Rectum (tissue), 1 donor: ENCODE data around the gene CORO7.

DNA sequence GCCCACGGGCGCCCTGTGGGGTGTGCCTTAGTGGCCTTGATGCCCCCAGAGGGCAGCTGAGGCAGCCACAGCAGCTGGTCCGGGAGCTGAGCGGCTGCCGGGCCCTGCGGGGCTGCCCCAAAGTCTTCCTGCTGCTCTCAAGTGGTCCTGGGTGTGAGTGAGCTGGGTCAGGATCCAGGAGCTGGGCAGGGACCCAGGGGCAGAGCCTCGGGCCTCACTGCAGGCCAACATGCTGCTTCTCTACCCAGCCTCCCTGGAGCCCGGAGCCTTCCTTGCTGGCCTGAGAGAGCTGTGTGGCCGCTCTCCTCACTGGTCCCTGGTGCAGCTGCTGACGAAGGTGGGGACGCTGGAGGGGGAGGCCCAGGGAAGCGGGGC lies 9.7 kb downstream of the ZNF213 start:
- PRO-cap: no peak

- PRO-cap: no peak
Observed at GRCh38 chr16:3159841-3160455, 25.1 kb downstream of the ZNF213 start.

DNA sequence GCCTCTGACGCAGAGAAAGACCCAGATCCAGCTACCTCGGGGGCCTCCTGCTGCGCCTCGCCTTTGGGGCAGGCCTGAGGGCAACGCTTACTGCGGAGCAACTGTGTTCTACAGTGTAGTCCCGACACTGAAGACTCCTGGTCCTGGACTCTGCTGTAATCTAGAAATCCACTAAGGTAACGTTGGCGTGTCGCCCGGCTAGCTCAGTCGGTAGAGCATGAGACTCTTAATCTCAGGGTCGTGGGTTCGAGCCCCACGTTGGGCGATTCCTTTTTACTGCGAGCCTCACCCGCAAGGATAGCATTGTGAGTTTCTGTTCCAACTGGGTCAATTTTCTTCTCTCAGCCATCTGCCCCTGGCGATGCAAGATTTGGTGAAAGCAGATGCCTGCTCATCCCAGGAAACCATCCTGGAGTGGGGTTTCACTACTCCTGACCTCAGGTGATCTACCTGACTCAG lies 40.7 kb downstream of the ZNF213 start:
- PRO-cap: no peak

DNA sequence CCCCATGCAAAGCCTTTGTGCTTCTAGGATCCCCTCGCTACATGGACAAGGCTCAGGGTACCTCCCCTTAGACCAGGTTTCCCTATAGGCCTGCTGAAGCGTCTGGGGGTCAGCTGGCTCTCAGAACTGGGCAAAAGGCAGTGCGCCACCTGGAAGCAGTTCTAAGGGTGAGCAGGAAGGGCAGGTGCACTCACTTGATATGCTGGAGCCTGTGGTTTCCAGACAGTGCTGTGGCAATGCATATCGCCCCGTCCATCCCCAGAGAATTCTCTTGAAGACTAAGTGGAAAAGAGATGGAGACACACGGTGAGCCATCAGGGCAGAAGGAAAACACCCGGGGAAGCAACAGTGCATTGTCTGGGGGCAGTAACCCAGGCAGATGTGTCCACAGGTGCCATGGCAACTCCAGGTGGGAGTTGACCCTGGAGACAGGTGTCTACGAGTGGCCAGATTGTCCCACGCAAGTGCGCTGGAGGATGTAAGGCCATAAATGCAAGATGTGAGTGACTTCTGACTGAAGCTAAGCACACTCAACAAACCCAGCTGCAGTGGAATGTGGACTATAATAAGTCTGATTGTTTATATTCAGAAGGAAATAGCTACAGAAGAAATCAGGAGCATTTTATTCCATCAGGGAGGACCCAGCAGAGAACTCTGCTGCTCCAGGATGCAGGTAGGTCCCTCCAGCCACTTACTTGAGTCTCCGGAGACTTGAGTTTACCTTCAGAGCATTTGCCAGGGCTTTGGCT lies 35.0 kb downstream of the NLRC3 start:
- PRO-cap: no peak

GRCh38 chr16:3655228-3655535 lies 691 bp downstream of the DNASE1 start:
- PRO-cap: no peak

- PRO-cap: unidirectional peak, minus-strand start at chr16:3656183; bidirectional peak, plus-strand start at chr16:3656582, minus-strand start at chr16:3656287
Observed at GRCh38 chr16:3655591-3656491, 1.4 kb downstream of the DNASE1 start.

DNA sequence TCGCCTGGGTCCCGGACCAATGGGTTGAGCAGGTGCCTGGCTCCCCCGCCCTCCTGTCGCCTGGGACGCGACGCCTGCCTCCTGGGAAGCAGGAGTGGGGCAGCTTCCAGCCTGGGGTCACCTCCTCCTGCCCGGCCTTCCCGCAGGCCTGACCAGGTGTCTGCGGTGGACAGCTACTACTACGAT lies 1.9 kb downstream of the DNASE1 start:
- PRO-cap: bidirectional peak, plus-strand start at position 91 of the sequence, minus-strand start outside the sequence

DNA sequence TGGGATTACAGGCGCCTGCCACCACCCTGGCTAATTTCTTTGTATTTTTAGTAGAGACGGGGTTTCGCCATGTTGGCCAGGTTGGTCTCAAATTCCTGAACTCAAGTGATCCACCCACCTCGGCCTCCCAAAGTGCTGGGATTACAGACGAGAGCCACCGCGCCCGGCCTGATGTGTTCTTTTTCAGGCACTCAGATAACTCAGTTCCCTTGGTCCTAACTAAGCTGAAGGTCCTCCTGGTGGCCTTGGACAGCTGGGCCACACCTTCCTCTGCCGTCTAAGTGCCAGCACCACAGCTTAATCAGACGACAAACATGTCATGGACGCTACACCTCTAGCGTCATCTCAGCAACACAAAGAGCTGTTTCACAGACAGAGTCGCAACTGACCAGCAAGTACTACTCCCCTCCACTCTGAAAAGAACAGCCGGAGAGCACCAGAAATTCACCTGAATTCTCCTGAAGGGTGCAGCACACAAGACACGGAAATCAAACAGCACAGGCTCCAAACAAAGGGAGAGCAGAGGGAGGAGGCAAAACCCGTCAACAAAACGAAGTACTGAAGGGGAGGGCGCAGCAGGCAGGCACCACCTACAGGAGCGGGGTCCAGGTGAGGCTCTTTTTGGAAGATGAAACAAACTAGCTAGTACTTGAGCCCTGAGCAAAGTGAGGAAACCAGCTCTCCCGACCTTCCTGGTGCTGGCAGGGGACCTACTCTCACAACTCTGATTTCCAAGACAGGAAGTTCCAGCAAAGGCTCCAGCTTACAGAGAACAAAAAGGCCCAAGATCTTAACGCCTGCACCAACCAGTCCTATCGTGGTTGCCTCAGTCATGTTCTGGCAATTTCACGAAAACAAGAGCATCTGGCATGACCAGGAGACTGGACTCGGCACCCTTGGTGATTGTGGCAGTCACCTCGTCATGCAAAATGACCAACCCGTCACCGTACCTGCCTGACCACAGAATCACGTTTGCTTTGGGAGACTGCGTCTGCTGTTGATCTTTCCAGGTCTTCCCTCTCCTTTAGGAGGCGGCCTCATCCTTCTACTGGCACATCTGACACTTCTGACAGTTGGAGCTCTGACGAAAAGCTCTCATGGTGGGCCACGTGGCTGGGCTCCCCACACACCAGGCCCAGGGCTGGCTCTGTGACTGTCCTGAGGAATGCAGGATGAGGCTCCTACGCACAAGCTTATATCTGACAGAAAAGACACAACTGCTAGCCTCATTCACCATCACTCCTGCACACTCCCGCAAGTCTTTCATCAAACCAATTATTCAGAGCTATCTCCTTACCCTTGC lies 4.1 kb downstream of the TRAP1 start:
- PRO-cap: no peak

DNA sequence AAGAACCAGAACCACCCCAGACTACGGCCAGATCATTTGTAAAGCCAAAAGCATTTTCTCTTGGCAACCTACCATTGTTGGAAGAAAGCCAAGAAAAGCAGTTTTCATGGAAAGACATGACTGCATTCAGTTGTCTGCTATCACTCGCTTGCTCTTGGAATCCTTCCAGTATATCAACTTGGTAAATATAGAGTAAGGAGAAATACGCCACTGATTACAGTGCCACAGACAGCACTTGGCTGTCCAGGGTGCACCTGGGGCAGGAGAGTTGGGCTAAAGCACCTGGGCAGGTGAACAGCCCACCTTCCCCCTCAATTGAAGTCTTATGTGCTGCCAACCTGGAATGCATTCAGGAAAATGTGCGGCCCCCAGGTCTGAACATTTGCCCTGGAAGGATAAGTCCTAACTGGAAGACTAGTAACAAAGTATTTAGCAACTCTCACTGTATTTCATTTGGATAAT lies 60.4 kb downstream of the CREBBP start:
- PRO-cap: no peak

DNA sequence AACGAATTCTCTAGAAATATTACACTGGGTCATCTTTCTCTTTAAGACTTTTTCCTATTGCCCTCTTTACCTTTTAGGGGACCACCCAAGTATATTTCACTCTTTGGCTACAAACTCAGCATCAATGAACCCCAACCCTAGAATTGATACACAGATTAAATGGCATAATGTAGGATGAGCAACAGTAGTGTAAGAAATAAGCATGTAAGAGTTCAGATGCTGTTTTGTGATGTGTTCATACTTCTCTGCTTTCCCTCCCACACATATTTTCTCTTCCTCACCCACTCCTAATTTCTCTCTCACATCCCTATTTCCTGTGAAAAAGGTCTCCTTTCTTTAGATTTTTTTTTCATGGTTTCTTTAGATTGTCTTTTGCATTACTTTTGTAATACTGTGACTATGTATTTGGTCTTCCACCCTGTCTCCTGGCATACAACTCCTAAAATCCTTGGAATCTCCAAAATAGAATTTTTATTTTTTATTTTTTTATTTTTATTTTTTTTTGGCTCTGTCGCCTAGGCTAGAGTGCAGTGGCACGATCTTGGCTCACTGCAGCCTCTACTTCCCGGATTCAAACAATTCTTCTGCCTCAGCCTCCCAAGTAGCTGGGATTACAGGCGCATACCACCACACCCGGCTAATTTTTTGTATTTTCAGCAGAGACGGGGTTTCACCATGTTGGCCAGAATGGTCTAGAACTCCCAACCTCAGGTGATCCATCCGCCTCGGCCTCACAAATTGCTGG lies 21.6 kb downstream of the CREBBP start:
- PRO-cap: no peak

DNA sequence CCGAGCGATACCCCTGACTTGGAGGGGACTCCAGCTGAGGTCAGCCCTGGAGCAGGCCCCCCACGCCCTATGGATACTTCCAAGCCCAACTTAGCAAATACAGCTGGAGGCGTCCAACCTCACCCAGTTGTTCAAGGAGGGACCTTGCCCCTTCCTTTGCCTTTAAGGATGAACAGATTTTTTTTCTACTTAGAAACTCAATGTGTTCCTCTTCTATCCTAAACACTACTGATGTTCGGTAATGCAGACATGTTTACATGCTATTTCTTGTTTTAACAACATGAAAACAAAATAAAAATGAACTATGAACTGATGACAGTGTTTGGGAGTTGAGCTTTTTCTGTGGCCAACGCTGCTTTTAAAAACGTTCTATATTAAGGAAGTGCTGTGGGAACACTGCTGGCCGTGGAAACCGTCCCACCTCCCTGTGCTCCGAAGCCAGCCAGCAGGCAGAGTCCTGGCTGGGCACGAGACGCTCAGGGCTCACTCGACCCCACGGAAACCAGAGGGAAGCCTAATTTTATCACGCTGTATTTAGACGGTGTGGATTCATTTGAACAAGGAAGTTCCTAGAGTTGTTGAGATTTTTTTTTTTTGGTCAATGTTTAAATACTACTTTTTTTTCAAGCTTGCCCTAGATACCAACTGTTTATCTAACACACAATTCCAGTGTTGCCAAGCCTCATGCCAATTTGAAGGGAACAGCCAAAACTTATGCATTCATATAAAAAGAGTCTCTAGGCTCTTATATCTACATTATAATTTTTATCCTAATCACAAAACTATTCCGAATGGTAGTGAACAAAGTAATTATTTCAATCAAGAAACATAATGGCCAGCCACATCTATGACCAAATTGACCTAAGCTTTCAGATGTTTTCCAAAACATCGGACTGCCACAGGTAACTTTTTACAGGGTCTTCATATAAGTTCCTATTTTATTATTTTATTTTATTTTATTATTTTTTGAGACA lies 25.8 kb downstream of the ADCY9 start:
- PRO-cap: unidirectional peak, plus-strand start at position 388 of the sequence; unidirectional peak, plus-strand start at position 452 of the sequence

DNA sequence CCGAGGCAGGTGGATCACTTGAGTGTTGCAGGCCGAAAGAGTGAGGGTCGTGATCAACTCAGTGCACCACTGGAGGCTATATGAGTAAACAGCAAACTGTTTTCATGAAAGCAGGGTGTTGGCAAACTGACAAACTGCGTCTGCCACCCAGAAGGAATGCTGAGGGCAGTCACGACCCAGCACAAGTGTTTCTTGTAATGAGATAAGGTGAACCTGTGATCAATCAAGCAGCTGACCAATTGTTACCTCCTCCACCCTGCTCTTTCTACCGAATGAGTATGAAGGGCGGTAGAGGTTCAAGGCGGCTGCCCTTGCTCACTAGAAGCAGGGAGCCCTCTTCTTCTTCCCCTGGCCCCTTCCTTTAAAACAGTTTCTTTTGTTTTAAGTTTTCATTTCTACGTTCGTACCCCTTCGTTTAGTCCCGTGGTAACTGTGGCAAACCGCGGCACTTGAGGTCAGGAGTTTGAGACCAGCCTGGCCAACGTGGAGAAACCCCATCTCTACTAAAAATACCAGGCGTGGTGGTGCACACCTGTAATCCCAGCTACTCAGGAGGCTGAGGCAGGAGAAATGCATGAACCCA lies 5.7 kb upstream of the SRL start:
- PRO-cap: no peak

DNA sequence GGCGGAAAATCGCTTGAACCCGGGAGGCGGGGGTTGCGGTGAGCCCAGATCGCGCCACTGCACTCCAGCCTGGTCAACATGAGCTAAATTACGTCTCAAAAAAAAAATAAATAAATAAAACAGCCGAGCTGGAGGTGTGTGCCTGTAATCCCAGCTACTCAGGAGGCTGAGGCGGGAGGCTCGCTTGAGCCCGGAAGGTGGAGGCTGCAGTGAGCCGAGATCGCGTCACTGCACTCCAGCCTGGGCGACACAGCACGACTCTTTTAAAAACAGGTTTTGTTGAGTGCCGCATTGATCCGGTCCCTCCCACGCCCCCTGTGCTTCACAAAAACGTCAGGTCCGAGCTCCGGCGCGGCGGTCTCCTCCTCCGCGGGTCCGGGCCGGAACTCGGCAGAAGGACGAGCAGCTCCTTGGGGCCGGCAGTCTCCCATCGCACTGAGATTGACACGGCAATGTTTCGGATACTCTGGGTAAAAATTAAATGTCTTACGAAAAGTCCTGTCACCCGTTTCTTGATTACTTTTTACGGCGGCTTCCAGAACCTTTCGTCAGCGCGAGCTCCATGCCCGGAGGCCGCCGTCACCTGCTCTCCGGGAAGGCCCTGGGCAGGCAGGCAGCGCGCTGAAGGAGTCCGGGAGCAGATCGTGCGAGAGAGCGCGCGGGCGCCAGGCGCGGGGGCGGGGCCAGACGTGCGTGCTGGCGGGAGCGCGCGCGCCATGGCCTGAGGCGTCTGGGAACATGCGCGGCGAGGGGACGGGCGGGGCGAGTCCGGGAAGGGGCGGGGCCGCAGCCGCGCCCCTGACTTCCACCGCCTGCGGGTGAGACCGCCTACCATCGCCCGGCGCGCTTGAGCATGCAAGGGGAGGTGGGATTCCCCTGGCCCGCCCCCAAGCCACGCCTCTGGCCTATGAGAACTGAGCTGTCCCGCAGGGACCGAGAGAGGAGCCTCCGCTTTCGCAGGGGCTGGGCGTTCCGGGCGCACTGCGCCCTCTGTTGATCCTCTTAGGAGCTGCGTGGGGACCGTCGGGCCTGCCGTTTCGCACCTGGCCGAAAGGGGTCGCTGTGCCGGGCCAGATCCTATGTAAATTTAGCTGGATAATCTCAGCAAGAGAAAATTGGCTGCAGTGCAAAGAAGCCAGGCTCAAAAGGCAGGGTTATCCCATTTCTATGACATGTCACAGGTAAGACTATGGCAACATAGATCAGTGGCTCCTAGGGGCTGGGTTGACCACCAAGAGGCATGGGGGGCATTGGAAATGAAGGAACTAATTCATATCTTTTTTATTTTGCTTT lies 11.7 kb upstream of the SRL start:
- PRO-cap: bidirectional peak, plus-strand start at position 393 of the sequence, minus-strand start at position 437 of the sequence; bidirectional peak, plus-strand start at position 640 of the sequence, minus-strand start at position 585 of the sequence; bidirectional peak, plus-strand start at position 938 of the sequence, minus-strand start at position 691 of the sequence

DNA sequence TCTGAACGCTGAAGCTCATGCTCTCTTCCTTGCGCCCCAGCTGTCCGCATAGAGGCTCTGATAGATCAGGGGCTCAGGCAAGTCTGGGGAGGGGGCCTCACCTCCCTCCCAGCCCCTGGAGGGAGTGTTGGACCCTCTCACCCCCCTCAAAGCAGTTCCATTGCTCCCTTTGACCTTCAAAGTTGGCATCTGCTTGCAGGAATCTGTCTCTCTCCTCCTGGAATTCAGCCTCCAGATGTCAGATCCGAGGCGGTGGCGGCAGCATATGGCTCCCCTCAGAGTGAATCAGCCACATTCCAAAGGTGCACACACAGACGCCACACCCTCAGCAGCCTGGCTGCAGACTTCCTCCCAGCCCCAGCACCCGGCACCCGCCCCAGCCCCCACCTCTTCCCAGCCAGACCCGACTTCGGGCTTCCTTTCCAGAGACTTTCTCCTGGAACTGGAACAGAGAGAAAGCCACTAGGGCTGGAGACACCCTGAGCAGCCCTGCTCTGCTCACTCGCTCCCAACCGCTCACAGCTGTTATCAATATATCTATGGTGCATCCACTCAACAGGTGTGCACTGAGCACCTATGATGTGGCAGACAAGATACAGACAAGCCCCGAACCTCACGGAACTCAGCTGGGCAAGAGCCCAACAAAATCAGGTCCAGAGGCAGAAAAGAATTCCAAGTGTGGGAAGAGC lies 16.8 kb upstream of the GLIS2 start:
- PRO-cap: no peak

DNA sequence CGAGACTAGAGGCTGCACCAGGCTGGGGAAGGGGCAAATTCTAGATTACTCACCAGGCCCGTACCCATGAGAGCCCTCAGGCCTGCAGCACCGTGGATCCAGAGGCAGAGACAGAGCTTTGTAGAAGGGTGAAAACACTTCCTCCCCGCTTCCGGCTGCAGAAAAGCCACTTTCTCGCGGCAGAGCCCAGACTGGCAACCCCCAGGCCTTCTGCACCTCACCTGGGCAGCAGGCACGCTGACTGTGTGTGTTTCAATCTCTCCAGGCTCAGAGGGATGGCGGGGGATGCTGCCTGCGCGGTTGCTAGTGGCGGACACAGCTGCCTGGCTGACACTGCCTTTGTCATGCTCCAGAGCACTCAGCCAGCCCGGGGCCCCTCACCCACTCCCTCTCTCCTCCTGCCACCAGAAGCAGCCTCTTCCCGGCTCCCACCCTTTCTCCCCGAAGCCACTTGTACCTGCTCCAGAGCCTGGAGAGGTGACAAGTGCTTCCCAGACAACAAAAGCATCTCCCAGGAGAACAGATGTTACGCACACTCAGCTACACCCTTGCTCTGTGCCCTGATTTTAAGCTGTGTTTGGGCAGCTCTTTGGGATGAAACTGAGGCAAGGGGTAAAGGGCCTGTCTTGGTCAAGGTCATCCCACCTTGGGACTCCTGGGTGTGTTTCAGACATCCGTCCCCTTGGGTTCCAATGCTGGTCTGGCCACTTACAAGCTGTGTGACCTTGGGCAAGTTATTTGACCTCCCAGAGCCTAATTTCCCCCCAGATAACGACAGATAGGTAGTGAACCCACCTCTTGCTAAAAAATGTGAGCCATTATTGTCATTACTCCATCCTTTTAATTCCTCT lies 9.3 kb upstream of the GLIS2 start:
- PRO-cap: no peak

GRCh38 chr16:4340824-4341624 lies 10.1 kb downstream of the PAM16 start:
- PRO-cap: no peak

GRCh38 chr16:4376070-4376627 lies 4.5 kb downstream of the VASN start:
- PRO-cap: bidirectional peak, plus-strand start at chr16:4376373, minus-strand start at chr16:4376276

DNA sequence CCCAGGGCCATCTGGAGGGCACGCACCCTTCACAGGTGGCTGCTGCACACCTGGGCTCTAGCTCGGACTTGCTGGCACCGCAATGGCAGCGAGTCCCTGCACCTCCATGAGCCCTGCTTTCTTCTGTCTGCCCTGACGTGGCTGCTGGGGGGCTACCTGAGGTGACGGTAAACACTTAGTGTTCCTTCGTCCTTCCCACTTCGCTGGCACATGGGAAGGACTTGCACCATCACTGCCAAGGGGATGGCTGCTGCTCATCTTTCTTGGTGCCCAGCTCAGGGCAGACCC lies 7.8 kb downstream of the VASN start:
- PRO-cap: no peak

GRCh38 chr16:4386405-4387312 lies 15.0 kb downstream of the VASN start:
- PRO-cap: no peak

DNA sequence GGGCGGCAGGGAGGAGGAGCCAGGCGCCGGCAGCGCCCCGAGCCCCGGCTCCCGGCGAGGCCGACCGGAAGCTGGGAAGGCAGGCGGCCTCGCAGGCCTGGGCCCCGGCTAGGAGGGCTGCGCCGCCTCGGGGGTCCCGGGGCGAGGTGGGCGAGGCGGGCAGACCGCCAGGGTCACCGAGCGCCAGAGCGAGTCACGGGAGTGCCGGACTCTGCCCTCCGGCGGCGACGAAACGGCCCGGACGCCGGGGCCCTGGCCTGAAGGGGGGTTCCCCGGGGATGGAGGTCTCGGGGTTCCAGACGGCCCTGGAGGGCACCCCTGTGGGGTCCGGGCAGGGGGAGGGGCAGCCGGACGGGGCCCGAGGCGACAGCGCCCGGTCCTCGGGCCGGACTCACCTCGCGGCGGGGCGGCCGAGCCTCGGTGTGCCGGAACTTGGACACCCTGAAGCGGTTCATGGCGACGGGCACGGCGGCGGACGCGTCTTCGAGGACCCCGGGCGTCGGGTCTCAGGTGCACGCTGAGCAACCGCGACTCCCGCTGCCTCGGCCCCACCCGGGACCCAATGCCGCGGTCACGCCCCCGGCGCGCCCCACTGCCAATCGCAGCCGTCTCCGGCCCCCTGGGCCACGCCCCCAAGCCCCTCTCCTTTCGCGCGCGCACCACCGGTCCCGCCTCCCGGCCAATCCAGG lies at the start of gene CORO7:
Gene CORO7, minus strand, starts transcription at position 533 of the 689 bp plus-strand sequence.
- PRO-cap: unidirectional peak, minus-strand start at position 203 of the sequence; bidirectional peak, plus-strand start outside the sequence, minus-strand start at position 564 of the sequence